ENCODE measurements around a stretch of chr6.

- PRO-cap, result no peak
- RAMPAGE, long total RNA, 4 experiments, result no peak in any of the 4 experiments
These were observed 8.9 kb downstream of the STX11 start for GRCh38 chr6:144159198-144159732.

DNA sequence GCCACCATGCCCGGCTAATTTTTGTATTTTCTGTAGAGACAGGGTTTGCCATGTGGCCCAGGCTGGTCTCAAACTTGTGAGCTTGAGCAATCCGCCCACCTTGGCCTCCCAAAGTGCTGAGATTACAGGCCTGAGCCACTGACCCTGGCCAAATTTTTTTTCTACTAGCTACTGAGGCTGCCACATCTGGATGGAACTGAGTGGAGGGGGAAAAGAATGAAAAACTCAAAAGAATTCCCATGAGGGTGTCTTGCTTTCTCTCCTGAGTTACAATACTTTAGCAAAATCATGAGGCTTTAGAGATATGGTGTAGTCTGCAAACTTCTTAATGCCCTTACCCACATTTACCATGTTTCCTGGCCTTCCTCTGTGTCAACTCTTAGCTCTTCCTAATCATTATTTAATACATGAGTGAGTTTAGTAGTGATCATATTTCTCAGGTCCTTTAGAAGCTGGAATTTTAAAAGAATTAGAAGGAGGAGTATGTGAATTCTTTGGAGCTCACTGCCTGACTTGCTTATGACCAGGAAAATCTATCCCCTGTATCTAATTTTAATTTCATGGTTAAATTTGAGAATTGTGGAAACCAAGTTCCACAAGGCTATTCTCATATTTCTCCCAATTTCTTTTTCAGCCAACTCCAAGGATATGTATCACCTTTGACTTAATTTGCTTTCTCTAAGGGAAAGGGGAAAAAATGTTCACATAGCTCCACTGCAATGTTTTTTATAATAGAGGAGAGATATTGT, 39.0 kb downstream of the STX11 start:
- PRO-cap, result no peak
- RAMPAGE, long total RNA, 4 experiments, result no peak in any of the 4 experiments

GRCh38 chr6:144351121-144351772, 66.1 kb downstream of the UTRN start:
- PRO-cap, result no peak
- RAMPAGE, long total RNA, 4 experiments, result no peak in any of the 4 experiments

GRCh38 chr6:144560016-144560557, 275.0 kb downstream of the UTRN start:
- PRO-cap, result no peak
- RAMPAGE, long total RNA, 4 experiments, result no peak in any of the 4 experiments

DNA sequence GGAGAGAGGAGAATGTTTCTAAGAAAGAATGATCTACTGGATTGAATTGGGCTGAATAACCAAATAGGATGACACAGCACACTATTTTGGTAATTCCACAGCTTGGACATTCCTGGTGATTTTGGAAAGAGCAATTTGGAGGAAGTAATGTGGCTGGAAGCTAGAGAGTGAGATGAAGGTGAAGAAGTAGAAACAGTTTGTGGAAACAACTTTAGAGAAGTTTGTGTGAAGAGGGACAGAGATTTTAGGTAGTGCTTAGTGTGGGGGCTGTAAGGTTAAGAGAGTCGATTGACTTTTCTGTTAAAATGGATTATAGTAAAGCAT, 280.5 kb downstream of the UTRN start:
- PRO-cap, result no peak
- RAMPAGE, long total RNA, 4 experiments, result no peak in any of the 4 experiments

DNA sequence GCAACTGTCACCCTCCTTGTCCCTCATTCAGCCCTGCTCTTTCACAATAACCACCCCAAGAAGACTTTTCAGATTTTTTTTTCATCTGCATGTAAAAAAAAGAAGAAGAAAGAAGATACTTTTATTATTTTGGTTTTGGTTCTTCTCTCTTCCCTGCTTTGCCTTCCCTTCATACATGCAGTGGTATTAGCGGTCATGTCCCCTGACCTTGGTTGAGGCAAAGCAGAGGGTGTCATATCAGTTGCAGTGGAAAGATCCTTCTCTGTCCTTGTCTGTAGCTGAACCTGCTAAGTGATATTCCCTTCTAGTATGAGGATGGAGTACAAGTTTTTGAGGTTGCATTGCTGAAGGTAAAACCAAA, 345.7 kb downstream of the UTRN start:
- PRO-cap, result no peak
- RAMPAGE, long total RNA, 4 experiments, result no peak in any of the 4 experiments

DNA sequence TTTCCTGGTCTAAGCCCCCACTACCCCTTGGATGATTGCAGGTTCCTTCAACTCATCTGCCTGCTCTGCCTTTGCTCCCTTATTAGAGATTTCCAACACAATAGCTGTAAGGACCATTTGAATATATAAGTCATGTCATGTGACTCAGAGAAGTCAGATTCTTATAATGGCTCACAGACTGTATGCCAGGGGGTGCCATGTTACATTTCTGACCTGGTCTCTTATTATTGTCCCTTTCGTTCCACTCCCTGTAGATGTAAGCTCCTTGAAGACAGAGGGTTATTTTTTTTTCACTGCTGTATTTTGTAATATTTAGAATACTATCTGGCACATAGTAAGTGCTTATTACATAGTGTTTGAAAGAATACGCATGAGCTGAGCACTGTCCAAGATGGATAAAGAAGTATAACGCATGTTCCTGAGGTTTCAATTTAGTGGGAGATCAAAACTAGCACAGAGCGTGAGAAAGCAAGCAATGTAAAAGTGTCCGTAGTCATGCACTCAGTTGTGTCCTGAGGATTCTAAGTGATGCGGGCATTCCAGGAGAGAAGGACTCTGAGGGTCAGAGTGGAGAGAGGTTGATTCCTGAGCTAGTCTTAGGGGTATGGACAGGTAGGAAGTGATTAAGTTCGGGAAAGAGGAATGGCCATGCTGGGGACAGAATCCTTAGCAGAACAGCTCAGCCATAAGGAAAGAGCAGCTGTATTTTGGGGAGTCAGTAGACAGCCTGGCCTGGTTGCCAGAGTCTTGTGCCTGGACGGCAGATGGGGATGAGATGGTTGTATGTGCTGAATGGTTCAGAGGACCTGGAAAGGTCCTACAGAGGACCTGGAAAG, 449.8 kb downstream of the UTRN start:
- PRO-cap, result no peak
- RAMPAGE, long total RNA, 4 experiments, result no peak in any of the 4 experiments

GRCh38 chr6:144852054-144853054, 567.2 kb downstream of the UTRN start:
- PRO-cap, result no peak
- RAMPAGE, long total RNA, 4 experiments, result no peak in any of the 4 experiments

GRCh38 chr6:144921398-144921830, 636.3 kb downstream of the UTRN start:
- PRO-cap, result no peak
- RAMPAGE, long total RNA, 4 experiments, result no peak in any of the 4 experiments

GRCh38 chr6:145670184-145670832, 65.0 kb downstream of the EPM2A start:
- PRO-cap, result no peak
- RAMPAGE, long total RNA, 4 experiments, result start-site peak on the minus strand in 1 of 4 experiments, at chr6:145670489-145670541 at its widest, 5 reads per replicate

DNA sequence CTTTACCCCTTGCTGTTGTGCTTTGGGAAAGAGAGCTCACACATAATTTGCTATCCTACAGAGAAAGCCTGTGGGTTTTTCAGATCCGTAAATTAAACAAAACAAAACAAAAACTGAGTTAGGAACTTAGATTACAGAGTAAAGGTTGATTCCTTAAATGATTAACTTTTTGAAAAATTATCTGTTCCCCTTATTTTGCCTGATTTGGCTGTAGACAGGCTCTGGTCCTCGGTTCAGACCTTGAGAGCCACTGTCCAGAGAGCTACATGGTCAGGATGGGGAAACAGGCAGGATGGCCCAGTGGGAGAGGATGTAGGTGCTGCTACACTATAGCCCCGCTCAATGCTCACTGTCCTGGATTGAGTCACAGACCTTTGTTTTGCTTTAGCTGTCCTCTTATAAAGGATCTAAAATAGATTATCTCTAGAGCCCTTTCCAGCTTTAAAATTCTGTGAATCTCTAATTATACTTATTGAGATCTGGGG, 1.2 kb upstream of the FBXO30 start:
- PRO-cap, result no peak
- RAMPAGE, long total RNA, 4 experiments, result no peak in any of the 4 experiments

- PRO-cap, result no peak
- RAMPAGE, long total RNA, 4 experiments, result no peak in any of the 4 experiments
These were observed 1.4 kb upstream of the GRM1 start for GRCh38 chr6:146027501-146027760.

GRCh38 chr6:146770916-146771605, 172.3 kb downstream of the ADGB start:
- PRO-cap, result no peak
- RAMPAGE, long total RNA, 4 experiments, result no peak in any of the 4 experiments

DNA sequence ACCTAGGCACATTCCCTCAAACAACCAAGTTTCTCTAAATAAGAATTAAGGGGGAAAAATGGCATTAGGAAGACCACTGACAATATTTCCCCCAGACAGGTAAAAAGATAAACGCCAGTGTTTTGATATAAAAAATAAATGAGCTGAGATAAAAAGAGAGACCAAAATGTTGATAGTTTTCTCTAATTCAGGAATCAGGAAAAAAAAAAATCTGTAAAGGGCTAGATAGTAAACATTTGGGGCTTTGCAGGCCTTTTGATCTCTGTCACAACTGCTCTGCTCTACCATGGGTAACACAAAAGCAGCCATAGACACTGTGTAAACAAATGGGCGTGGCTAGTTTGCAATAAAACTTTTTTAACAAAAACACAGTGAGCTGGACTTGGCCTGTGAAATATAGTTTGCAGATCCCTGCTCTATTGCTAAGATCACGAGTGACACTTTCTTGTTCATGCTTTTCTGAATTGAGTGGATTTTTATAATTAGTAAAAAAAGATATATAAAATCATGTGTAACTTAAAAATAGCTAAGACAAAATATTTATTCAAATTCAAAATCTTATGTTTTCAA, 219.1 kb upstream of the STXBP5 start:
- PRO-cap, result no peak
- RAMPAGE, long total RNA, 4 experiments, result no peak in any of the 4 experiments

DNA sequence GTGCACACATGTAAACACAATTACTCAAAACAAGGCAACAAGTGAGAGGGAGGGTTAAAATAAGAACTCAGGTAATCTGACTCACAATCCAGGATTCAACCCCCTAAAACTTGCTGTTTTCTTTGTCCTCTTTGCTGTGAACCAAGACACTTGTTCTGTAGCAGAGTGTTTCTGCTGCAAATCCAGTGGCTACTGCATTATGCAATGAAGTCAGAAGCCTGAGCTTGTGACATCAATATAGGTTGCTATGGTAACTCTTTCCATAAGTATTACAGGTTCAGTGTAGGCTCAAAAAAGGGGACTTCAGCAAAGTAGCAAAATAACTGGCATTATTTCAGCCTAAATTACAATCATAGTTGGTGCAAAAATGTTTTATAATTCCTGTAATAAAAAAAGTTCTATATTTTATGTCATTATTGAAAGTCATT, 72.4 kb upstream of the STXBP5 start:
- PRO-cap, result no peak
- RAMPAGE, long total RNA, 4 experiments, result no peak in any of the 4 experiments

GRCh38 chr6:147175315-147175514, 29.0 kb upstream of the STXBP5 start:
- PRO-cap, result no peak
- RAMPAGE, long total RNA, 4 experiments, result no peak in any of the 4 experiments

DNA sequence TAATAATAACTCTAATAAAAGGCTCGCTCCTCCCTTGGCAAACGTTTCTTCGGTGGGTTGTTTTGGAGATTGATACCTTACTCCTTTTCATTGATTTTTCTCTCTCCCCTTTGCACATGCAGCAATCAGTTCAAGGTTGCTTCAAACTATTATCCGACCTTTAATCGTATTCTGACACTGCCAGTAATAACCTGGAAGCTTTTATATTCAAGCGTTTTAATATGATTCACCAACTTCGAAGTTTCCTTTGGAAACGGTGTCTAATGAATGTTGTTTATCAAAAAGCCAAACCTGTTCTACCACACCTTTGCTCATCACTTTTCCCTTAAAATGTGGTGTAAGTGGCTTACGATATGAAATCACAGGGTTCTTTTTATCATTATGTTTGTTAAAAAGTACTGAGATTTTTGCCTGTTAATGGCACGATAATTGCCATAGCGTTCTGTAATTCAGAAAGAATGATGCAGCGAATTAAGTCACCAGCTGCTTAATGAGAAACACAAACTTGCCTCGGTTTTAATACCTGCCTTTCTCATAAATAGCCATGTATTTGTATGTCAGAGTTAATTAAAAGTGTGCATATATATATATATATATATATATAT, 678 bp downstream of the STXBP5 start:
- PRO-cap, result no peak
- RAMPAGE, long total RNA, 4 experiments, result no peak in any of the 4 experiments

- PRO-cap, result no peak
- RAMPAGE, long total RNA, 4 experiments, result no peak in any of the 4 experiments
These were observed 3.3 kb downstream of the STXBP5 start for GRCh38 chr6:147207507-147207949.

DNA sequence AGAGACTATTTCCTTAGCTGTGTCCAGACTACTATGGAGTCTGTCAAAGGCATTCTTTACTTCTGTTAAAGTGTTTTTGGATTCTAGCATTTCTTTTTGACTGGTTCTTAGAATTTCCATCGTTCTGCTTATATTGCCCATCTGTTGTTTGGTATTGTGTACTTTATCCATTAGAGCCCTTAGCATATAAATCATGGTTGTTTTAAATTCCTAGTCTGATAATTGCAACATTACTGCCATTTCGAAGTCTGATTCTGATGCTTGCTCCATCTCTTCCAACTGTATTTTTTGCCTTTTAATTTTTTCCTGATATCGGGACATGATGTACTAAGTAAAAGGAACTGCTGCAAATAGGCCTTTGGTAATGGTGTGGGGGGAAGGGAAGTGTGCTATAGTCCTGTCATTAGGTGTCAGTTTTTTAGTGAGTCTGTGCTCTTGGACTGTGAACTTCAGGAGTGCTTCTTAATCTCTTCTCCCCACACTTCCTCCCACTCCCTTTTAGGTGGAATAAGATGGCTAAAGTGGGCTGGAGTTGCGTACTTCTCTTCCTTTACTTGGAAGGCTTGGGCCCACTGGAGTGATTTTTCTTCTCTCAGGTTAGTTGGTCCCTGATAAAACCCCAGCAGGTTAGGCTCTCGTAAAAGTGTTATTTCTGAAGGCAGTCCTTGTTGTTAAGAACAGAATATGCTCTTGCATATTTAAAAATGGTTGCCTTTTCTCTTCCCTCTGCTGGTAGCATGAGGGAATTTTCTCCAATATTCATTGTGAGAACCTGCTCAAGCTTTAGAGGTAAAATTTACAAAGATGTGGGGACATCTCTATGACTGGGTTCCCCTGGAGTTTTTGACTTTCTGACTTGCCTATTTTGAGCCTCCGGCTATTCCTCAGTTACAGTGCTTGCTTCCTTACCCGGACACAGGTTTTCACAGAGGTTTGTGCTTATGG, 18.1 kb downstream of the STXBP5 start:
- PRO-cap, result no peak
- RAMPAGE, long total RNA, 4 experiments, result no peak in any of the 4 experiments

GRCh38 chr6:147249288-147250007, 45.2 kb downstream of the STXBP5 start:
- PRO-cap, result no peak
- RAMPAGE, long total RNA, 4 experiments, result no peak in any of the 4 experiments

Data from sigmoid colon (tissue), 4 donors.